Measurements from ENCODE around the genes MAGI3 and SYCP1.

- PRO-cap = bidirectional peak, plus-strand start at chr1:113390515, minus-strand start at chr1:113390225
Measured at GRCh38 chr1:113390362-113390912, at the start of gene MAGI3. Gene MAGI3, plus strand, starts transcription at chr1:113390515.

GRCh38 chr1:113448791-113449340 lies 58.6 kb downstream of the MAGI3 start:
- PRO-cap = no peak

DNA sequence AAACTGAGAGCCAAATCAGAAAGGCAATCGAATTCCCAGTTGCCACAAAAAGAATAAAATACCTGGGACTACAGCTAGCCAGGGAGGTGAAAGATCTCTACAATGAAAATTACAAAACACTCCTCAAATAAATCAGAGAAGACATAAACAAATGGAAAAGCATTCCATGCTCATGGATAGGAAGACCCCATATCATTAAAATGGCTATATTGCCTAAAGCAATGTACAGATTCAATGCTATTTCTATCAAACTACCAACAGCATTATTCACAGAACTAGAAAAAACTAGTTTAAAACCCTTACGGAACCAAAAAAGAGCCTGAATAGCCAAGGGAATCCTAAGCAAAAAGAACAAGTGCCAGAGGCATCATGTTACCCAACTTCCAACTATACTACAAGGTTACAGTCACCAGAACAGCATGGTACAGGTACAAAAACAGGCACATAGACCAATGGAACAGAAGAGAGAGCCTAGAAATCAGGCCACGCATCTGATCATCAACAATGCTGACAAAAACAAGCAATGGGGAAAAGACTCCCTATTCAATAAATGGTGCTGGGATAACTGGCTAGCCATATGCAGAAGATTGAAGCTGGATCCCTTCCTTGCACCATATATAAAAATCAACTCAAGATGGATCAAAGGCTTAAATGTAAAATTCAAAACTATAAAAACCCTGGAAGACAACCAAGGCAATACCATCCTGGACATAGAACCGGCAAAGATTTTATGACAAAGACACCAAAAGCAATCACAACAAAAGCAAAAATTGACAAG lies 70.8 kb downstream of the MAGI3 start:
- PRO-cap = no peak

DNA sequence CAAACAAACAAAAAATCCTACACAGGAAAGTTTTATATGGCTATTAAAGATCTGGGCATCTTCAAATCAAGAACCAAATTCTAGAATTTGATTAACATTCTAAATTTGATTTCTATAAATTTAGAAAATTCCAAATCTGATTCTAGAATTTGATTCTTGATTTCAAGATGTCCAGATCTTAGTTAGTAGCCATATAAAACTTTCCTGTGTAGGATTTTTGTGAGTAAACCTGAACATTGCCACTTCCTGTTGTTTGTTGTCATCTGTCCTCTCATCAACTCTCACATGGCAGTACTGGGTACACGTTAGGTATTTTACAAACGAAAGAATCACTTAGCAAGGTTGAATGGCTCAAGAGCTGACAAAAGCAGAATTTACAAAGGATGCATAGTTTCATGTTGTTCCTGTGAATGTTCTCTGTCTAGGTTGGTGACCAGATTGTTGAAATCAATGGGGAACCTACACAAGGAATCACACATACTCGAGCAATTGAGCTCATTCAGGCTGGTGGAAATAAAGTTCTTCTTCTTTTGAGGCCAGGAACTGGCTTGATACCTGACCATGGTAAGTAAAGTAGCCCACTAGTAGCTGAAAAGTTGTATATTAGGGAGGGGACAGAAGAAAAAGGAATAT lies 78.4 kb downstream of the PHTF1 start:
- PRO-cap = no peak

DNA sequence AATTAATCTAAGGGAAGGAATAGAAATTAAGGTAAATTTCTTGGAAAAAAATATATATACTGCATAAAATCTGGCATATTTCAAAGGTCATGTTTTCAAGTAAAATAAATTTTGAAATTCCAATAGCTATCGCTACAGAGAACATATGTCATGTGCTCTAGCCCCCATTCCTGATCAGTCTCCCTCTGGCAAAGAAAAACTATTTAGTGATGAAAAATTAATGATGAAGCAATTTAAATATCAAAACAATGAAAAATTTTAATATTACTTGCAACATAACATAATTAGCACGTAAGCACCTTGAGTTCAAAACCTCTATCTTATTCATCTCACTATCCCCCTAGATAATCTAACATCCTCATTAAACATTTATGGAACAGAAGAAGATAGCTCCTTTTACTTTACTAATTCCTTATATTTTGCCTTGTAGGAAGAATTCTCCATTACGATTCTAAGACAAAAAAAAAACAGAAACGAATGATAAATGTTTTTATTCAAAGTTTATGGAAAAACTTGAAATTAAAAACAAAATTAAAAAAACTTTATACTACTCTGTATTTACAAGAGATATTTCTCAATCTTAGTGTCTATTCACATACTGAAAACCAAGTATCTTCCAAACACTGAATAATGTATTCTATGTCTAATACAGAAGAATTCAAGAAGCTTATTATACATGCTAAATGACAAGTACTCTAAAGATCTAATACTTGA lies 59.3 kb downstream of the PHTF1 start:
- PRO-cap = no peak

- PRO-cap = no peak
Measured at GRCh38 chr1:113783541-113784056, 24.3 kb upstream of the PHTF1 start.

DNA sequence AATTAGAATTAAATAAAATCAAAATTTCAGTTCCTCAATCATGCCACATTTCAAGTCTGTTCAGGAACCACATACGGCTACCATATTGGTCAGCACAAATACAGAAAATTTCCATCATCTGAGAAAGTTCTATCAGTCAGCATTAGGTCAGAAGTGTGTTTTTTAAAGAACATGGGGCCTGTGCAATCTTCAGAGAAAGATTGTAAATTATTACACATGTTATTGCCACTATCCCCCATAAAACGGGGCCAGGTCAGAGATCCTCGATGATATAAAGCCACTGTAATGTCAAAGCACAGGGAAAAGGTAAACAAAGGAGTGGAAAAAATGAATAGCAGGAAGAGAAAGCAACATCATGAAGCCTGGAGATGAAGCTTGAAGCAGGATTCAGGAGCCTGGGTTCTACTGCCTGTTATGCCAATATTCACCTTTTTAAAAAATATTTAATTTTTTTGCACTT lies 2.4 kb downstream of the RSBN1 start:
- PRO-cap = no peak

- PRO-cap = no peak
Measured at GRCh38 chr1:113870460-113871246, 16.7 kb downstream of the BCL2L15 start.

DNA sequence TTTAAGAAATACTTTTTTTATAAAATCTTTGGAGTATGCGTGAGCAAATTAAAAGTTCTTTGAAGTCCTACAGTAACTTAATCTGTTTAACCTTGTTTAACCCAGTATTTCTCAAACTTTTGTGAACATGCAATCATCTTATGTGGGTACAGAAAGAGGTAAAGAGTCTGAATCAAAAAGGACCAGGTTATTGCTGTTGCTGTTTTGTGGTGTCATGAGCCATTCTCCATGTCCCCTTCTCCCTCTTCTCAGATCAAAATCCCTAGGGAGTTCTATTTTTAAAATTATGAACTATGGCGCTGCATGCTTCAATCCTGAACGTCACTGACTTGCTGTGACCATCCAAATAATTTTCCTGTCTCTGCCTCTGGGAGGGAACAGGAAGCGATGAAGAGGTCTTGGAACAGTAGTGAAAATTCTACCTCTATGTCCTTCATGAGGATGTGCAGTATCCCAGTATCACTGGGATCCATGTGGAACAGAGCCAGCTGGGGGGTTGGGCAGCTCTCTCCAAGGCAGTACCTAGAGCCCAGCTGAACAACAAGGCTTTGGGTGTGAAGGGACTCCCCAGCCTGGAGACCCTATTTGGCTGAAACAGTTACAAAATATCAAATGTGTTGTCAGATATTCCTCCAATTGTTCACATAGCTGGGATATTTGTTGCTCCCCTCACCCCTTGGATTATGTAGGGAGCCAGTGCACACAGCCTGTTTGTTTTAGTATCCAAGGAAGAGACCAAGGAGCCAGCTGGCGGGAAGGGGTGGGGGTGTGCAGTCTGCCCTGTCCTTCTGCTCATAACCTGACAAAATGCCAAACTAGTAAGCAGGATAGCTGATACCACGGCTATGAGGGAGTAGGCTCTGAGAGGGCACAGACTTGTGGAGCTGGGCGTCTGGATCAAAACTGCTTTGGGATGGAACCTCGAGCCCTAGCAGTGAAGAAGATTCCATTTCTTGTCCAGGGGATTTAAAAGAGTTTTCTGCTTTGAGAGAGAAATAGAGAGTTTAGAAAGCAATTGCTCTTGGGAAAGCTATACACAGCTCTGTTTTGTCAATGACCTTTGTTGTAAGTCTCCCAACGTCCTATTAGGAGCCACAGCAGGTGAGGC lies 7.6 kb downstream of the DCLRE1B start:
- PRO-cap = no peak

DNA sequence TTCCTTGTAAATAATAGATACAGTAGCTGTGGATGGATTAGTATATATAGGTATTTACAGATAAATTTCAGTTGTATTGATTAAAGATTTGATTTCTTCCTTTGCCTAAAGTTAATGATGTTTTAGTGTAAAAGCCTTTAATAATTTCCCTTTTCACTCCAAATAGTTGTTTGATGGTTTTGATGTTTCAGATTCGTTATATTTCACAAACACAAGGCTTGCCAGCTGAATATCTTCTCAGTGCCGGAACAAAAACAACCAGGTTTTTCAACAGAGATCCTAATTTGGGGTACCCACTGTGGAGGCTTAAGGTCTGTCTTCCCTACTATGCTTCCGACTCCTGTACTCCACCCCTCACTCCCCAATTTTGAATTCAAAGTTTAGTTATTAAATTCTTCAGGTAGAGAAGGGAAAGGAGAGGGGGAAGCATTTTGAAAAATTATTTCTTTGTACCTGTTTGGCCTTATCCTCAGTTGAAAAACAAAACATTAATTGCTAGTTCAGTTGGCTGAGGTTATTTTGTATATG lies 24.8 kb upstream of the OLFML3 start:
- PRO-cap = no peak

- PRO-cap = no peak
Measured at GRCh38 chr1:113955149-113955956, 23.9 kb upstream of the OLFML3 start.

DNA sequence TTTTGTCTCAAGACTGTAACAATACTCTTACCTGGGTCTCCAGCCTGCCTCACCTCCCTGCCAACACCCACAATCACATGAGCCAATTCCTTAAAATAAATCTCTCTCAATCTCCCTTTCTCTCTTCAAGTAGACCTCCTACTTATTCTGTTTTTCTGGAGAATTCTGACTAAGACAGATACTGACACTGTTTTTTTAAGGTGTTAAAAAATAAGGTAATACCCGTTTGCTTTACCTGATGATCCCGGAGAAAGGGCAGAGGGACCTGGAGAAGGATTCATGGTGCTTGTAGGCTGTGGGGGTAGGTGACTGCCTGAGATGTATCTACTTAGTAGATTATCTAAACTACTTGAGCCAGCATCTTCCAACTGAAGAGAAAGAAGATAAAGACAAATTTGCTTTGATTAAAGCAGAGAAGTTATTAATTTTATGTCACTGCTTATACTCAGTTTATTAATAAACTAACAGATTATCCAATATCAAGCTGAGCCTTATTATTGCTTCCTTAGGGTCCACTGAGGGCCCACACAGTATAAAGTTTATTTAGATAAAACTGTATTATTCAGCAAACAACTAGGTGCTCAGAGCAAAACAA lies 101.0 kb downstream of the TRIM33 start:
- PRO-cap = no peak

DNA sequence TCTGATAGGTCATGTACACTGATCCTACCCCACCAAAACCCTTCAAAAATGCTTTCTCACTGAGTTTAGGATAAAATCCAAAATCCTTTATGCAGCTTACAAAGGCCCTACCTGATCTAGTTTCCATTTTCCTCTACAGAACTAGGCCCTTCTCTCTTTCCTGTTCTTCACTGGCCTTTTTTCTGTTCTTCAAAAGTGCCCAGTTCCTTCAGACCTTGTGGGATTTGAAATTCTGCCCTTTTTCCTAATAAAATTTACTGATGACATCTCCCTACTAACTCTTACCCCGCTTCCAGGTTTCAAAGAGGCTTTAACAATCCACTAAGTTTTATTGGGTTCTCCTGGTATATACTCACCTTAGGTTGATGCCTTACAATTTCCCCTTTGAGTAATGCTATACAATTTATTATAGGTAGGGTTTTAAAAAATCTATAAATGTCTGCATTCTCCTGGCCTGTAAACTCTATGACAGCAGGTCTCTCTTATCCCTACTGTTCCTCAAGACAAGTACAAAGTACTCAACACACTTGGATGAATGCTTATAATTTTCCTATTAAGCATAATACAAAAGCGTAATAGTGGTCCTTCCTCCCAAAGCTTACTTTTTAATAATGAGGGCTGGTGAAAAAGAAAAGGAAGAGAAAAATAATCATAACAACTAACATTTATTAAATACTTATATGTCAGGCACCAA lies 96.6 kb downstream of the TRIM33 start:
- PRO-cap = no peak

DNA sequence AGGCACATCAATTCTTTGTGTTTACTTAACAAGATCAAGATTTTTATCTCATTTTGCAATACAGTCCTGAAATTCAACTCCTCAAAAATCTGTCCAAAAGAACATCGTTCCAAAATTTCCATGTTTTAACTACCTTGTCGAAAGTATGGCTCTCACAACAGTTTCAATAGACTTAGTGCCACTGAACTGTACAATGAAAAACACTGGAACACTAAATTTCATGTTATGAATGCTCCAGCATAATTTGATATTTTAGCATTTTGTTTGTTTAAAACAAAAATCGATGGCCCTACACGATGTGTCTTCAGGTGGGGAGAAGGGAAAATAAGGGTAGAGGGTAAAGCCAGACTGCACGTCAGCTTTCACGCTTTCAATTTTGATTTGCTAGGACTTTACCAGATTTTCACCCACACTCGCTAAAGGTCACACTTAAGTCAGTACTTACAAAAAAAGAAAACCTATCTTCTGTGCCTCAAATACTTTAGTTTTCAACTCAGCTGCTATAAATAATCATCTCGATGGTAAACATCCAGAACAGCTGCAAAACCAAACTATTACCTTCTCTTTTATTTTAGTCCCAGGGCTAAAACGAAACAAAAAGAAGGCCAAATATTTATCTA lies 1.9 kb downstream of the CSDE1 start:
- PRO-cap = no peak

GRCh38 chr1:114854641-114855007 lies at the start of gene SYCP1:
Gene SYCP1, plus strand, starts transcription at chr1:114854863.
- PRO-cap = no peak

DNA sequence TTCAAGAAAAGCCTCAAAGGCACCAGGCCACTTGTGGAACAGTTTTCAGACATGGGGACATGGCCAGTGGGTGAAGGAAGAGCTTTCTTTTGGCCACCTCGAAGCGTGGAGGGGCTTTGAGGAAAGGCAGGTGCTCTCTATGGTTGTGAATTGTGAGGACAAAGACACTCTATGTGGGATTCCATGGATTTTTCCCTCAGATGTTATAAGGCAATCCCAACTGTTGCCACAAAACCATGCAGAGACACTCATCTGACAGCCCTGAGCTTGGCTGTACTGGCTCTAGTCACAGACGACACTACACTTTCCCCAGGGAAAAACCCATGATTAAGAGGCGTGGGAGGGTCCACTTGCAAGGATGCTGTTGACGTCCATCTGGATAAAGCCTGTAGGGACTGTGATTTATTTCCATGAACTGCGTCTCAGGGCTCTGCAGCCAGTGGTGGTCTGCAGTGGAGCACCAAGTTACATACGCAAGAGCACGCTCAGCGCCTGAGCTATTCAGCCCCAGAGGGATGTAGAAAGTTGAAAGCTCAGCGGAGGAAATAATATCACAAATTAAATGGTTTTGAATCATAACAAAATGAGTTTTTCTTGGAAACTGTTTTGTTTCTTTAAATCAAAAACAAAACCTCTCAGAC lies 71.4 kb downstream of the NGF start:
- PRO-cap = no peak

DNA sequence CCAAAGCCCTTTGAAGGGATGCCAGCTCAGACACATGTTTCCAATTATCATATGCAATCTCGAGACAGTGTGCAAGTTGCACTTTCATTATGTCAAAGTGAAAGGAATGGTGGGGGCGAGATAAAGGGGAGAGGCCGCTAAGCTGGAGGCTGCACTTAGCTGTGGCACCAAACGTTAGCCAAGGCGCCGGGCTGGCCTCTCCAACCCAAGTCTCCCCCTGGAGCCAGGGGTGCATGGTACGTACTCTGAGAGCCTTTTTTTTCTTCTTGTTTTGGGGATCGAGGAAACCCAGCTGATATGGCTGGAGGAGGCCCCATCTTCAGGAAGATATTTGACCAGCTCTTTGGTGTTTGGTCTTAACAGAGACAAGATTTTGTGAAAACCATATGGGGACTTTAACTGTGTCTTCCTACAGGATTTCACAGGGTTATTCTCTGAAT lies 57.9 kb downstream of the NGF start:
- PRO-cap = no peak

- PRO-cap = no peak
Measured at GRCh38 chr1:115340950-115341465, 3.0 kb upstream of the NGF start.

DNA sequence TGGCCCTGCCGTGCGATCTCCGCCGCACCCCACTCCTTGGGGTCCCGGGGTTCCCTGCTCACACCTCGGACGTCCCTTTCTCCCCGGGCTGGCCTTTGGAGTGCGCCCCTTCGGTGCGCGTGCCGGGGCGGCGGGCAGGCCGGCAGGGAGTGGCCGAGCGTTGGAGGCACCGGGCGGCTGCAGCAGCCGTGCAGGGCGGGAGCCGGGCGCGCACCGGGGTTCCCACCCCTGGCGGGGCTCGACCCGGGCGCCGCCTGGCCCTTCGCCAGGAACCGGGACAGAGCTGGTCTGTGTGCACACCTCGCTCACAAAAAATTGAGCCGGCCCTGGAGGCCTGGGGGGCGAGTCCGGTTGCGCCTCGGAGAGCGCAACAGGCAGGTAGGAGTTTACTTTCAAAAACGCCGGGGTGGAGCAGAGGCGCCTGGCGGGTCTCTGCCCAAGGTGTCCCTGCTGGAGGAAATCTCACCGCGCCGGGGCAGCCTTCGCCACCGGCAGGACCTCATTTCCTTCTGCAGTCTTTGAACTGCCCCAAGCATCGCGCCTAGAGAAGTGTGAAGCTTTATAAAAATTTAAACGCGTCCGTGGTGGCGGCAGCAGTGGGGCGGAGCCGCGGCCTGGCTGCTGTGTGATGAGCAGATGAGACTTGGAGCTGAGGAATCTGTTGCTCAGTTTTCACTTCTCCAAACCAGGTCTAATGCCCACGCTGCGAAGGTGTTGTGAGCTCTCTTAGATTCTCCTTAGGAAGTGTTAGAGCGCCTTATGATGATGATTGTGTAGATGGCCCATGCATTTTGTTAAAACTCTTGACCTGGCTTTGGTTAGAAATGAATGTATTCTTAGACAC lies 781 bp downstream of the VANGL1 start:
- PRO-cap = no peak

DNA sequence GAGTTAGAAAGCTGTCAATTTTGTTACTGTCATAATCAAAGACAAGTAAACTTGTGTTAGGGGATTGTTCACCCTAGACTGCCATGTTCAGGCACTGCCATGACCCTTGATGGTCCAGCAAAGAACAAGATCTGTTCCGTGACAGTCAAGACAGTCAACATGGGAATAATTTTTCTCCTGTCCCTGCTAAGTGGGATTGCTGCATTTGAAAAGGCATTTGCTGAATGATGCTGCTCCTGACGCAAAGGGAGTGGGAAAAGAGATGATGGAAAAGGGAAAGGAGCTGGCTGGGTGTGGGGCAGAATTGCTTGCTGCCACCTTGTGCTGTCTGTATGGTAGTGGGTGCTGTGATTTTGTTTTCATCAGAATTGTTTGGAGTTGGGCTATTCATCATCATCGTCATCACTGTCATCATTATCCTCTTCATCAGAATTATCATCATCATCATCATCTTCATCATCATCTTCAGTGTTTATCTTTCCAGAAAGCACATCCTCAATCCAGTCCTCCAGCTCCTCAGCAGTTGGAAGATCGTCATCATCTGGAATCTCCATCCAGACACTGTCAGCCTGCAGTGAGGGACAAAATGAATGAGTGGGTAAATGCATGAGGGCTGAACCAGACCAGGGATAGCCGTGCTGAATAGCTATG lies 59.2 kb downstream of the VANGL1 start:
- PRO-cap = no peak